Lung (tissue), 4 donors: ENCODE measurements around a stretch of chr3.

GRCh38 chr3:186789869-186790807, 6.8 kb downstream of the EIF4A2 start:
- PRO-cap = unidirectional peak, plus-strand start at chr3:186790524; unidirectional peak, plus-strand start at chr3:186790711
- RAMPAGE, long total RNA = no peak
- RRBS = no CpG with 5 or more reads among the region's 9 CpGs

GRCh38 chr3:186824156-186825071, 18.1 kb upstream of the ADIPOQ start:
- PRO-cap = no peak
- RAMPAGE, long total RNA = no peak
- RRBS = 13% methylated on average over 1 of the region's 20 CpGs

GRCh38 chr3:186844353-186844562, 1.7 kb downstream of the ADIPOQ start:
- PRO-cap = no peak
- RAMPAGE, long total RNA = no peak
- RRBS = no CpG with 5 or more reads among the region's 4 CpGs

GRCh38 chr3:186942137-186942742, 11.9 kb downstream of the ST6GAL1 start:
- PRO-cap = no peak
- RAMPAGE, long total RNA = no peak
- RRBS = no CpG with 5 or more reads among the region's 7 CpGs

DNA sequence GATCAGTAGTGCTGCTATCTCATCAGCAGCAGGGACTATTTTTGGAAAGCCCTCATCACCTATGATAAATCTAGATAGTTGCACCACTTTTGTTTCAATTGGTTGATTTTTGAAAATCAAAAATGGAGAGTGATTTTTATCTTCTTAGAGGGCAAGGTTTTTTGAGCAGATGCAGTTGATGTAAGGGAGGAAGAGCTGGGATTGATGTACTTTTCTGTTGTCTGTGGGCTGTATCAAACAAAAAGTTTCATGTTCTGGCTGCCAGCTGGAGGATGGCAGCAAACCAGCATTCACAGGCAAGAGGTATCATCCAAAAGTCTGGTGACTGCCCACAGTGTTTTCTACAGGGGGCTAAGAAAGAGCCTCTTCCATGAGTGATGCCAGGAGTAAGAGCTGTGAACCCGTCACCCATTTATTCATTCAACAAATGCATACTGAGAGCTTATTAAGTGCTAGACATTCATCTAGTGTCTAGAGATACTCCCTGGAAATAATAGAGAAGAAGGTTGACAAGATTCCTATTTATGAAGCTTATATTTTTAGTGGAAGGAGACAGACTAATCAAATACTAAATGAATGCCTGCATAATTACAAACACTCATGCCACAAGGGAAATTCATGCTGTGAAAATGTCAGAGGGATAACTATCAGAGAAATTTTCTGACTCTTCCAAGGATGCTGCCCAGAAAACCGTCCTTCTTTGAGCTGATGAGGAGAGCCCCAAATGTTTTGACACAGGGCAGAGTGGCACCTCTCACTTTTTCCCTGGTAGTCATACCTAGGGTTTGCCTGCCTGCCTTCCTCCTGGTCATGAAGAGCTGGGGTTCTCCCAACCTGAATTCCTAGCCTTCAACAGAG, 102.0 kb downstream of the ST6GAL1 start:
- PRO-cap = no peak
- RAMPAGE, long total RNA = no peak
- RRBS = no CpG with 5 or more reads among the region's 2 CpGs

- PRO-cap = no peak
- RAMPAGE, long total RNA = no peak
- RRBS = no CpG with 5 or more reads among the region's 4 CpGs
Observed at GRCh38 chr3:187040614-187041240, 98.6 kb downstream of the RPL39L start.

DNA sequence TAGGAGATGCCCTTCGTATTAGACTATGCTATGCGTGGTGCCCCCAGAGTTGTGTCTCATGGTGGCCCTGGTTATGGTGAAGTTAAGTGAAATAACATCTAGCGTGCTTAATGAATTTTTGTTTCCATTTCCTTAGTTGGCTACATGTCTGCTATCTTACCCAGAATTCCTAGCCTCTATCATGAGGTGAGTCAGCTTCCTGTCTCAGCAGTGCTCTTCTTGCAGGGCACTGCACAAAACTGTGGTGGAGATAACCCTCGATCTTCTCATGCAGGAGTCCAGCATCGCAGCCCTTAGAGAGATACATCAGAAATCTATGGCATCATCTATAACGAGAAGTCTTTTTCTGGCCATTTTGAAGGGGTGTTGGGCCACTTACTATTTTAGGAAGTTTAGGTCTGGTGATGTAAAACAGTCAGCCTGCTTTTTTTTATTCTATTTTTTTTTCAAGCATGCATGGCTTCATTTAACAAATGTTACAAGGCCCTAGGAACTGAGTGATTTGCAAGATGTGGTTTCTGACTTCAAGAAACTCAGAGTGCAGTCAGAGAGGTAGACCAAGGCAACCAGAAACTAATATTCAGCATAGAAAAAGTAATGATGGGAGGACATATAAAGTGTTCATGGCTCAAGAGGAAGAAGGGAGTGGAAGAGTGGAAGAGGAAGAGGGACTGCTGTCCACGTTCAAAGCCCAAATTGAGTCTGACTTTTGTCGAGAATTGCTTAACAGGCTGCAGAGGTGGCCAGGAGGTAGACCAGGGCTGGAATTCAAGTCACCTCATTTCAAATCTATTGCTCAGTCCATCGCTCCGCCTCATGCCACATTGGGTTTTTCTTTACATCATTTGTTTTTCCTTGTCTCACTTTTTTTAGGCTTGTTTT, 97.3 kb downstream of the RPL39L start:
- PRO-cap = no peak
- RAMPAGE, long total RNA = no peak
- RRBS = no CpG with 5 or more reads among the region's 10 CpGs

GRCh38 chr3:187075957-187076996, 63.0 kb downstream of the RPL39L start:
- PRO-cap = no peak
- RAMPAGE, long total RNA = no peak
- RRBS = no CpG with 5 or more reads among the region's 11 CpGs

DNA sequence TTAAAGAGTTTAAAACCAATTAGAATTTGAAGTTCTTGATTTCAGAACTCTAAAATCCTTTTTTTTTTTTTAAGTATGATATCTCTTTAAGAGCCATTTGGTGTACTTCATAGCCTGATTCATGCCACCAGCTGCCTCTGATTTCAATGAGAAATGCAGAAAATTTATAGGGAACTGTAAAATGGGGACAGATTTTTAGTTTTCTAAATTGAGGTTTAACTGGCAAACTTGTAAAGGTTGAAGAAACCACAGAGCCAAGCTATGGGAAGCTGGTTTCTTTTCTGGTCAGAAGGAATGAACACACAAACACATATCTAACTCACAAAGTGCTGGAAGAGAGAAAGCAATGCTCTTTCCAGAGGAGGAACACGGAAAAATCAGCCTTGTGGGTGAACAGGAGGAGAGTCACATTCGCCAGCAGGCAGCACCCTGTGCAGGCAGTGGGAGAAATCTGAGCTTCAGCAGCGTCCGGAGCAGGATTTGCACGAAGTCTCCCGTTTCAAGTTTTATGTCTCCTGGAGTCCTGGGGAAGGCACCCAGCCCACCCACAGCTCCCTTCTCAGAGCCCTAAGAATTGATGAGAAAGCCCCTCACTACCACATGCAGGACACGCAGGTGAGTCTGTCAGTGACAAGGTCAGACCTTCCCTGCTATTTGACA, 485 bp downstream of the MASP1 start:
- PRO-cap = no peak
- RAMPAGE, long total RNA = no peak
- RRBS = no CpG with 5 or more reads among the region's 7 CpGs

DNA sequence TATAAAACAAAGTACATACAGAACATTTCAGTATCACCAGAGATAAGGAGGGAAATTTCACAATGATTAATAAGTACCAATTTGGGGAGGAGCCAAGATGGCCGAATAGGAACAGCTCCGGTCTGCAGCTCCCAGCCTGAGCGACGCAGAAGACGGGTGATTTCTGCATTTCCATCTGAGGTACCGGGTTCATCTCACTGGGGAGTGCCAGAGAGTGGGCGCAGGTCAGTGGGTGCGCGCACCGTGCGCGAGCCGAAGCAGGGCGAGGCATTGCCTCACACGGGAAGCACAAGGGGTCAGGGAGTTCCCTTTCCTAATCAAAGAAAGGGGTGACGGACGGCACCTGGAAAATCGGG, 43.8 kb downstream of the RTP4 start:
- PRO-cap = no peak
- RAMPAGE, long total RNA = no peak
- RRBS = no CpG with 5 or more reads among the region's 18 CpGs

- PRO-cap = no peak
- RAMPAGE, long total RNA = no peak
- RRBS = no CpG with 5 or more reads among the region's 17 CpGs
Observed at GRCh38 chr3:187862736-187863081, 117.4 kb upstream of the BCL6 start.

- PRO-cap = no peak
- RAMPAGE, long total RNA = no peak
- RRBS = no CpG with 5 or more reads among the region's 6 CpGs
Observed at GRCh38 chr3:187914280-187914743, 169.0 kb upstream of the BCL6 start.

- PRO-cap = no peak
- RAMPAGE, long total RNA = no peak
- RRBS = no CpG with 5 or more reads among the region's 4 CpGs
Observed at GRCh38 chr3:188153352-188153518, 722 bp upstream of the LPP start.

GRCh38 chr3:188172057-188172535, 18.1 kb downstream of the LPP start:
- PRO-cap = no peak
- RAMPAGE, long total RNA = no peak
- RRBS = no CpG with 5 or more reads among the region's 3 CpGs

DNA sequence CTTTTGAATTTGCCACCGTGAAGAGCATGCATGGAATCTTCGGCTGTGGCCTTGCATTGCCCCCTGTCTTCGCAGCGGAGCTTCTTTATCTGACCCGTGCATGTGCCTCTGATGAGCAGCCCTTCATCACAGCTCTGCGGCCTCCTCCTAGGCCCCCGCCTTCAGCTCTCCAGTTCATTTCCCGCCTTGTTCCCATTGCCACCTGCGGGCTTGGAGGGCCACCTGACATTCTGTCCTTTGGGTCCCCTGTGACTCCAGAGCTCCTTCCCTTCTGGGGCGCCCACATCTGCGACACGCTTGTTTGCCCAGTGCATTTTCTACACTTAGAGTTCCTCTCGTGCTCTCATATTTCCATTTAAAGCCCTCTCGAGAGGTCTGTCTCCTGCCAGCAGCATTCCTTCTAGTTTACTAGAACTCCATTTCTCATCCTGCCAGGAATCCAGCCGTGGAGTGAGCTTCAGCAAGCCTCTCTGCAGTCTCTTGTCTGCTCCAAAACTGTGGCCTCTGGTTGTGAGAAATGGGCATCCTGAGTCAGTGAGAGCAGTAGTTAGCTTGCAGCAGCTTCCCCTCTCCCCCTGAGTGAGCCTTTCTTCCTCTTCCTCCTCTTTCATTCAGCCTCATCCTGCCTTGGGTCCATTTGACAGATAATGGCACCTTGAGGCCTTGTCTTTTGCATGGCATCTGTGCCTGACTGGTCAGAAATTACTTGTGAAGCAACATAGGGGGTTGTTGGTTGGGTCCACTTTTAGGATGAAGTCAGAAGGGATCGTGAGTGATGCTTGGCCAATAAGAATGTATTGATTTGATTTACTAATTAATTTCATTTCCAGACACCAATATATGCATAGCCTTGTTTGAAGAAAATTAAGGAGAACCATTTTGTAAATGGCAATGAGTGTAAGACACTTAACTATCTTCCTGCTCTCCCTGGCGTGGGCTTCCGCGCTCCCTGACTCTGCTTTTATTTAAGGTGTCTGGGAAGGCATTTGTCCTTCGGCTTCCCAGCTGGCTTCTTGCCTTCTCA, 25.6 kb downstream of the LPP start:
- PRO-cap = no peak
- RAMPAGE, long total RNA = no peak
- RRBS = no CpG with 5 or more reads among the region's 20 CpGs

DNA sequence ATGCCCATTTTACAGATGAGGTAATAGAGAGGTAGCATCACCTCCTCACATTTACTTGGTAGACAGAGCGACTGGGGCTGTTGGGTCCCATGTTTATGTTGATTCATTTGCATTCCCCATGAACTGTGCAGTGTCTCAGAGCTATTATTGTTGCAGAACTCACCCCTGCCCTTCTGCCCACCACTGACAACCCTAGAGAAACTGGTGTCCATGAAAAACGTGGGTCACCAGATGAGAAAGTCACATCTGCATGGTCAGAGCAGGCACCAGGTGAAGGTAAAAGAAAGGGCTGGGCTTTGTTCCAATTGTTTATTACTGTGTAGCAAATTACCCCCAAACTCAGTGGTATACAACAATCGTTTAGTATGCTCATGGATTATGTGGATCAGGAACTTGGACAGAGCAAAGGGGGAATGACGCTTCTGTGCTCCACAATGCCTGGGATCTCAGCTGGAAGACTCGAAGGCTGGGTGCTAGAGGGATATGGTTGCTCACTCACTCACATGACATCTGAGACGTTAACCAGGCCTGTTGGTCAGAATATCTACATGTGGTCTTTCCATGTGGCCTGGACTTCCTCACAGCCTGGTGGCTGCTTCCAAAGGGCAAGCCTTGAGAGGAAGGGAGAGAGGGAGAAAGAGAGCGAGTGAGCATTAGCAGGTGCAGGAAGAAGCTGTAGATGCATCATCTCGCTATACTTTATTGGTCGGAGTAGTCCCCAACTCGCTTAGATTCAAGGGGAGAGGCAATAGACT, 44.8 kb downstream of the LPP start:
- PRO-cap = no peak
- RAMPAGE, long total RNA = no peak
- RRBS = no CpG with 5 or more reads among the region's 10 CpGs

- PRO-cap = no peak
- RAMPAGE, long total RNA = no peak
- RRBS = no CpG with 5 or more reads among the region's 7 CpGs
Observed at GRCh38 chr3:188203772-188204845, 50.2 kb downstream of the LPP start.

- PRO-cap = no peak
- RAMPAGE, long total RNA = no peak
- RRBS = no CpG with 5 or more reads among the region's 3 CpGs
Observed at GRCh38 chr3:188215411-188216109, 61.6 kb downstream of the LPP start.

- PRO-cap = no peak
- RAMPAGE, long total RNA = no peak
- RRBS = no CpG with 5 or more reads among the region's 7 CpGs
Observed at GRCh38 chr3:188216619-188217606, 63.0 kb downstream of the LPP start.

GRCh38 chr3:188220158-188221608, 66.7 kb downstream of the LPP start:
- PRO-cap = no peak
- RAMPAGE, long total RNA = no peak
- RRBS = no CpG with 5 or more reads among the region's 18 CpGs